ReNcell CX (cell line): ENCODE data around the gene HSD17B1.

GRCh38 chr17:41548414-41549682 is 20.7 kb upstream of the KRT19 start:
- PRO-cap: no peak

DNA sequence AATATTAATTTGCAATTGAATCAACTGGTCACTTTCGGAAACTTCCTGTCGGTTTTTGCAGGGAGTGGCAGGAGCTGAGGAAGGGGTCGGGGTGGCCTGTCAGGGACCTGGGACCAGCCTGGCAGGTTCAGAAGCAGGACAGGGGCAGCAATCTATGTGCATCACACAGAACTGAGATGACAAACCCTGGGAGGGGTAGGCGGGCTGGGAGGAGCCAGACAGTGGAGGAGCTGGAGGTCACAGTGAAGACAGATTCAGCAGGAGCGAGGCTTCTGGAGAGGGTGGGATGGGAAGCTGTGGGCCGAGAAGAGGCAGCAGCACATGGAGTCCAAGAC is 6.5 kb upstream of the GAST start:
- PRO-cap: no peak

GRCh38 chr17:41785123-41785599 is 1.4 kb downstream of the JUP start:
- PRO-cap: no peak

- PRO-cap: no peak
Measured at GRCh38 chr17:41895209-41895804, 23.4 kb downstream of the ACLY start.

- PRO-cap: no peak
Measured at GRCh38 chr17:41907298-41907863, 11.4 kb downstream of the ACLY start.

- PRO-cap: no peak
Measured at GRCh38 chr17:42072248-42072863, 22.0 kb upstream of the C17orf113 start.

GRCh38 chr17:42129020-42130009 is 6.7 kb downstream of the HSPB9 start:
- PRO-cap: no peak

GRCh38 chr17:42178798-42179003 is 2.2 kb downstream of the KCNH4 start:
- PRO-cap: no peak

DNA sequence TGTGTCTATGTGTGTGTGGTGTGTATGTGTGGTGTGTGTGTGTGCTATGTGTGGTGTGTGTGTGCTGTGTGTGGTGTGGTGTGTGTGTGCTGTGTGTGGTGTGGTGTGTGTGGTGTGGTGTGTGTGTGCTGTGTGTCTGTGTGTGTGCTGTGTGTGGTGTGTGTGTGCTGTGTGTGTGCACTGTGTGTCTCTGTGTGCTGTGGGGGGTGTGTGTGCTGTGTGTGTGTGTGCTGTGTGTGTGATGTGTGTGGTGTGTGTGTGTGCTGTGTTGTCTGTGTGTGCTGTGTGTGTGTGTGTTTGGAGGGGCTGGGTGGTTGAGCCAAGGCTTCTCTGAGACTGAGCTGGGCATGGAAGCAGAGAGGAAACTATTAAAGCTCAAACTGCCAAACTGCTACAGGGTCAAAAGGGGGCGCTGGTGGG is 27.6 kb upstream of the GHDC start:
- PRO-cap: no peak

- PRO-cap: no peak
Measured at GRCh38 chr17:42301092-42301503, 12.8 kb downstream of the STAT5A start.

- PRO-cap: no peak
Measured at GRCh38 chr17:42302481-42302680, 14.1 kb downstream of the STAT5A start.

DNA sequence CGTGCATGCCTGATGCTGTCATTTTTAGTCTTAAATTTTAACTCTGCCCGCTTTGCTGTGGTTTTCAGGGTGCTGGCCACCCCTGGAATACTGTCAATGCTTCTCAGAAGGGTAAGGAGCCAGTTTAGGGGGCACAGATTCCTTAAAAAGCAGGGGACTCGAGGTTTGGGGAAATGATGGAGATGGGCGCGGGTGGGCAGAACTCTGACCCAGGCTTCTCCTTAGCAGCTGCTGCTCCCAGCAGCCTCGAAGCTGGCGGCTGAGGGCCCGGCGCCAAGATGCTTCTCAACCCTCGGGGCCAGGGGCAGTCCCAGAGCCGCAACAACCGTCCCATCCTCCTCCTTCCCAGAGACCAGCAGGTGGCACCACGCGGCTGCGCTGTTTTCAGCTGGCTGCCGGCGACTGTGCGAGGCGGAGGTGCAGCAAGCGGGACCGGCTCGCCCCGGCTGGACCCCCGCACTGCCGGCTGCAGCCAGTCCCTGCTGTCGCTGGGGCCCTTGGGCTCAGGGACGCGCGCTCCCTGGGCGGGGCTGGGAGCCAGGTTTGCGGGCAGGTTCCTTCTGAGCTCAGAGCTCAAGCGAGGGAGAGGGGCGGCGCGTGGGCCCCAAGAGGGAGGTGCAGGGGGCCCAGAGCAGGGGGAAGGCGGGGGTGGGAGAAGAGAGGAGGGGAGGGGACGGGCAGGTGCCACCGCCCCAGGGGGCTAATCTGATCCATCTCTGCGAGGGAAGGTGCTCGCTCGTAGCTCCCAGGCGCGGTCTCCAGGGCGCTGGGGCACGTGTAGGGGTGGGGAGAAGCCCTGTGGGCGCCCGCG is 23.9 kb downstream of the STAT5A start:
- PRO-cap: no peak

DNA sequence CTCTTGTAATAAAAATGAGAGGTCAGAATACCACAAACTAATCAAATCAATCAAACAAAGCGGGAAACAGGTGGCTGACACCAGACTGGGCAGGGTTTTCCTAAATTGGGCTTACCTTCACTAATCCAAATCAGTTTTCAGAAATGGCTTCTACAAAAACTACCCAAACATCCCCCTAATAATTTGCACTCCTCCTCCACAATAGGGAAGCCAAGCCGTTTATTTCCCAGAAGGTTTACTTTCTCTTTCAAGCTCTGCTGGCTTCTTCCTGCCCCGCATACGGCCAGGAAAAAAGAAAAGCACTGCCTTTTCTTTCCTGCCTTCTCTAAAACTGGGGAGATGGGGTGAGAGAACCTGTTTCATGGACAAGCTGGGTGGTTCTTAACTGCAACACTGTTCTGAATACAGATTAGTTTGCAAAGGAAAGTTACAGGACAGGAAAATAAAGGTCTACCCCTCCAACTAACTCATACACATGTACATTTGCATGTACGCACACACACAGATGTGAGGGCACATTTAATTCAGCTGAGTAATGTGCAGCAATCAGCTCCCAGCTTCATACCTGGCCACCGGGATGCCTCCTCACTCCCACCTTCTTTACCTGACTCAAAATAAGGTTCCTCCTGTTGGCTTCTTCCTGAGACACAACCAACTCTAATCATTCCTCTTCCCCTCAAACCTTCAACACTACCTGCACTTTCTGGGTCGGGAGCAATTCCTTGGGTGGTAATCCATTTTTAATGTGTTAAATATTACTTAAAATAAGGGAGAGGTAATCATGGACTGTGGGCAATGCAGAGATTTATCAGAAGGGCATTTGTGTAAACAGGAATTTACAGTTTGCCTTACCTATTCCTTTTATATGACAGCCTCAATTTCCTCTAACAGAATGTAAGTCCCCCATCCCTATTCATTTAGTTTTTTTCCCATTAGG is 9.0 kb downstream of the STAT3 start:
- PRO-cap: no peak

DNA sequence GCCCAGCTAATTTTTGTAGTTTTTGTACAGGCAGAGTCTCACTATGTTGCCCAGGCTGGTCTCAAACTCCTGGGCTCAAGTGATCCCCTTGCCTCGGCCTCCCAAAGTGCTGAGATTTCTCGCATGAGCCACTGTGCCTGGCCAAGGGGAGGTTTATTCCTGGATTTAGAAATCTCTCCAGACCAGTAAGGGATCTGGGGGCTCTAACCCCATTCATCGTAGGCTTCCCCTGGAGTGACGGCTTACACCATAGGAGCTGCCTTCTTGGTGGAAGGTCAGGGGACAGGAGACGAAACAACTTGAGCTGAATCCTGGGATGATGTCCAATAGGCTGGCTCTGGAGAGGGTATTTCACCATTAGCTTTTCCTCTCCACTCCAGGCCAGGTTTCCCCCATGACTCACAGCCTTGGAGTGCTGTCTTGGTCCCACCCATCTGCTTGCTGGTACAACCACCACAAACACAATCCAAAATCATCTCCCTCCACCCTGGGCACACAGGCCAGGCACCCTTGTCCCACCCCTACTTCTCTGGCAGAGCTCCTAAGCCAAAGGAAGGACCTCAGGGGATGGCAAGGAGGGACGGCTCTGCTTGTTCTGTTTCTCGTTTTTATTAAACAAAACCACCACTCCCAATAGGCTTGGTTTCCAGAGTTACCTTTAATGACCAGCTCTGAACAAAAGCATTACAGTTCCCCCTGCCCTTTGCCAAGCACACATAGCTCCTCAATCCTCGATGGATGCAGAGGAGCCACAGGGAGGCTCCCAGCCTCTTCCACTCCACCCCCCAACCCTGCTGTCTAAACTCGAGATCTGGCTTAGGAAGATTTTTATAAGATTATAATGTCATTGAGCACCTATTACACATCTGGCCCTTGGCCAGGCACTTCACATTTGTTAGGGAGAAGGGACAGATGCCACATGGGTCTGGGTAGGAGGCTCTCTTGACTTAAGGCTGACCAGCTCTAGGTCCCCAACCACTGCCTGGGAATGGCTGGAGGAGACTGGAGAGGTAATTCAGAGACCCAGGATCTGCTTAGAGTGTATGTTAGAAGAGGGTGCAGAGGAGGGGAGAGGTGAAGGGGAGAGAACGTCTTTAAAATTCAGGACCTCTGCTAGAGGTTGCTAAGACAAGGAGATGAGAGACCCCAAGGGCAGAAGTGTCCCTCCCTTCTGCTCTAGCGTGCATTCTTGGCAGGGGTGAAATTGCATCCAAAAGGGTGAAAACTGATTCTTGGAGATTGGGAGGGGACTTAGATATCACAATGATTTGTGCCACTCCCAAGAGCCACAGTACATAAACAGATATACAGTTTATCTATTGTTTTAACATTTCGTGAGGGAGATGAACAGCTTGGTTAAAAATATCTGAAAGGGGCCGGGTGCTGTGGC is 13.3 kb downstream of the CAVIN1 start:
- PRO-cap: bidirectional peak, plus-strand start at position 530 of the sequence, minus-strand start at position 230 of the sequence; bidirectional peak, plus-strand start at position 693 of the sequence, minus-strand start at position 547 of the sequence

- PRO-cap: bidirectional peak, plus-strand start at chr17:42421979, minus-strand start at chr17:42421822
Measured at GRCh38 chr17:42421682-42422305, 1.3 kb downstream of the CAVIN1 start.

DNA sequence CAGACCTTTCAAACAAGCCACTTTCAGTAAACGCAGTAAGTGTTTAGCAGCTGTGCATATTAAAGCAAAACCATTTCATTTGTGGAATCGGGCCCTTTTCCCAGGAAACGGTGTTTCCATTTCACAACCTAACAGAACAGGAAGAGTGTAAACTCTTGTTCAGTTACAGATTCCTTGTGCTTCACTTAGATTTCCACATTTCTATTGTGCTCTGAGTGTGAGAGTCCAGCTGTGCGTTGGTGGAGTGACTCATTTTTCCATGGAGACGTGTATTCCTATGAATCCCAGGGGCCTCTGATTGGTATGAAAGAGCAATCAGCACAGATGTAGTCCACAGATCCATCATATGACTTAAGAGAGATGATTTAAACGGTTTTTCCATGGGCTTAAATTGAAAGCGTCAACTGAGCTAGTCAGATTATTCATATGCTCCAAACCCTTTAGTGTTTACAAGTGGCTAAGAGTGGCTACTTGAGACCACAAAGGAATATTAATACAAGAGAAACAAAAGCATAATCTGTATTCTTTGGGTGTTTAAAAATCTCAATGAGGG is 13.4 kb upstream of the CAVIN1 start:
- PRO-cap: no peak

DNA sequence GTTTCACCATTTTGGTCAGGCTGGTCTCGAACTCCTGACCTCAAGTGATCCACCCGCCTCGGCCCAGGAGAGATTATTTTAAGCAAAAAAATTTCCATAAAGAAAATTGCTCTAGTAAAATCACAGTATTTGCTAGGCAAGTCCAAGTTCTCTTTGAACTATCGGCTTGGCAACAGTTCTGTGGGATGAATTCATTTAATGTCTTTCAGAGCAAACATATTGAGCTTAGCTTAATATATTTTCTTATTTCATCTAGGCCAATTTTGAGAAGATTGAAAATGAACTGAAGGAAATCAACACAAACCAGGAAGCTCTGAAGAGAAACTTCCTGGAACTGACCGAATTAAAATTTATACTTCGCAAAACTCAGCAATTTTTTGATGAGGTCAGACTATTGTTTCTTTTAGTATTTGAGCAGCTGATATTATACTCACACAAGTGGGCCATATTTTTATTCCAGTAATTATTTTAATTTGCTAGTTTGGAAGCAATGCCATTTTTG is 11.2 kb downstream of the ATP6V0A1 start:
- PRO-cap: no peak

DNA sequence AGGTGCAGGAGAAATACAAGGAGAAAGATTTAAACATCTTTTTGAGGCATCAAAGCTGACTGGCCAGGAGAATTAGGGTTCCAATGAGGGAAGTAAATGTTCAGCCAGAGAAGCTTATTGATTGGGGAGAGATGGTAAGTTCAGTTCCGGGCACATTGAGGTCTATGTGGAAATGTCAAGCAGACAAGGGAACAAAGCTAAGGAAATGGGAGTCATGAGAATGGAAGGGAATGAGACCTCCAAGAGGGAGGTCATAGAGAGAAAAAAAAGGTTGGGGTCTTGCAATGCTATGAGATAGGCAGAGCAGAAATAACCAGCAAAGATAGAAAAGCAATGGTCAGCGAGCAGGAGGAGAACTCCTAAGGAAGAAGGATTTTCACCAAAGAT is 30.9 kb downstream of the ATP6V0A1 start:
- PRO-cap: no peak

DNA sequence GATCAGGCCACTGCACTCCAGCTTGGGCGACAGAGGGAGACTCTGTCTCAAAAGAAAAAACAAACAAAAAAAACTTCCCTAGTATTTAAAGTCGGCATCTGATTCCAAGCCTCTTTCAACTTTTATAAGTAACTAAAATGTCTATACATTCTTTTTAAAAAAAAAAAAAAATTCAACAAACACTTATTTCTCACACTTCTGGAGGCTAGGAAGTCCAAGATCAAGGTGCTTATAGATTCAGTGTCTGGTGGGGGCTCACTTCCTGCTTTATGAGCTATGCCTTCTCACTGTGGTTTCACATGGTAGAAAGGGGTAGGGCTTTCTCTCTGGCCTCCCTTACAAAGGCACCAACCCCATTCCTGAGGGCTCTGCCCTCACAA is 5.9 kb upstream of the NAGLU start:
- PRO-cap: no peak

- PRO-cap: no peak
Measured at GRCh38 chr17:42552826-42553159, at the start of gene HSD17B1. Gene HSD17B1 (plus strand): TSS chr17:42552923.